Osteoblast (primary cell): ENCODE measurements around a stretch of chr10.

- CAGE, long polyA plus RNA, result no peak
- RRBS, result no CpG with 5 or more reads among the region's 6 CpGs
Observed at GRCh38 chr10:5696885-5697621, 12.4 kb downstream of the TASOR2 start.

- CAGE, long polyA plus RNA, result no peak
- RRBS, result no CpG with 5 or more reads among the region's 5 CpGs
Observed at GRCh38 chr10:5714715-5715351, 30.2 kb downstream of the TASOR2 start.

DNA sequence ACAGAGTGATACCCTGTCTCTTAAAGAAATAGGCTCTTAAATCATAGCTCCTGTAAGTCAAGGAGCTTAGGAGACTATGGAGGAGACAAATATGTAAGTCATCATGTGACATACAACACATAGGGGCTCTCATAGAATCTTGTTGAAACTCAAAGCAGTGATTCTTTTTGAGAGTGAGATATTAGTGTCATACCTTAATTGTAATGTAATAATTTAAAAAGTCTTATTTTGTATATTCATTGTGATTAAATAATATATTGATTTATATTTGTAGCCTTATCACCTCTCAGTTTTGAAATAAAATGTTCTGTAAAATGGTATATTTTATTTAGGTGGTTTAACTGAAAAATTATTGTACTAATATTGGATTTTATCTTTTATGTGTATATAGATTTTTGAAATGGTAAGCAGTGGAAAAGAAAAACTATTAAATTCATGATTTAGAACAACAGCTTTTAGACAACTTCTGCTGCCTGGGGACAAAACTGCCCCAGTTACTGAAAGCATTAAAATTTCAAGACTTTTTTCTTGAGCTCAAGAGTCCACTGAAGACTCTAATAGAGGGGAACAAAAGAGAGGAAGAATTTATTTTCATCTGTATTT is 41.2 kb downstream of the TASOR2 start:
- CAGE, long polyA plus RNA, result no peak

DNA sequence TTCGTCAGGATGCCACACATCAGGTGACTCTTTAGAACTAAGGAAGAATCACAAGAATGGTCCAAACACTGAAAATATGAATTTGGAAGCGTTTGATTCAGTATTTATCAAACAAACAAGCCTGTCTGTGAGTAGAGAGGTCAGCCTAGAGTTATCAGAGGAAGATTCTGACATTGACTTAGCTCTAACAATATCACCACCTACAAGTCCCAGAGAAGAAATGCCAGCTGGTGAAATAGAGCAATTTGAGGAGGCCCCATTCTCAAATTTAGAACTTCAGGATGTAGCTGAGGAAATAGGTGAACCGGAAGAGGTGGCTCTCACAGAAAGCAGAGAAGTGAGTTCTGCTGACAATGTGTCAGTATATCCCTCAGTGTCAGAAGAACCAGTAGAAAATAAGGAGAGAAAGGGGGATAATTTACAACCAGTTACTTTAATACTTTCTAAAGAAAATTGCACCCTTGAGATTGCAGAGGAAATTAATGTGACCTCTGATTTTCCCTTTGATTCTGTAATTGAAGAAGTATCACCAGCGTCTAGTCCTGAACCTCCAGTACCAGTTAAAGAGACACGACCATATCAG is 62.5 kb downstream of the TASOR2 start:
- CAGE, long polyA plus RNA, result no peak
- RRBS, result no CpG with 5 or more reads among the region's 5 CpGs

DNA sequence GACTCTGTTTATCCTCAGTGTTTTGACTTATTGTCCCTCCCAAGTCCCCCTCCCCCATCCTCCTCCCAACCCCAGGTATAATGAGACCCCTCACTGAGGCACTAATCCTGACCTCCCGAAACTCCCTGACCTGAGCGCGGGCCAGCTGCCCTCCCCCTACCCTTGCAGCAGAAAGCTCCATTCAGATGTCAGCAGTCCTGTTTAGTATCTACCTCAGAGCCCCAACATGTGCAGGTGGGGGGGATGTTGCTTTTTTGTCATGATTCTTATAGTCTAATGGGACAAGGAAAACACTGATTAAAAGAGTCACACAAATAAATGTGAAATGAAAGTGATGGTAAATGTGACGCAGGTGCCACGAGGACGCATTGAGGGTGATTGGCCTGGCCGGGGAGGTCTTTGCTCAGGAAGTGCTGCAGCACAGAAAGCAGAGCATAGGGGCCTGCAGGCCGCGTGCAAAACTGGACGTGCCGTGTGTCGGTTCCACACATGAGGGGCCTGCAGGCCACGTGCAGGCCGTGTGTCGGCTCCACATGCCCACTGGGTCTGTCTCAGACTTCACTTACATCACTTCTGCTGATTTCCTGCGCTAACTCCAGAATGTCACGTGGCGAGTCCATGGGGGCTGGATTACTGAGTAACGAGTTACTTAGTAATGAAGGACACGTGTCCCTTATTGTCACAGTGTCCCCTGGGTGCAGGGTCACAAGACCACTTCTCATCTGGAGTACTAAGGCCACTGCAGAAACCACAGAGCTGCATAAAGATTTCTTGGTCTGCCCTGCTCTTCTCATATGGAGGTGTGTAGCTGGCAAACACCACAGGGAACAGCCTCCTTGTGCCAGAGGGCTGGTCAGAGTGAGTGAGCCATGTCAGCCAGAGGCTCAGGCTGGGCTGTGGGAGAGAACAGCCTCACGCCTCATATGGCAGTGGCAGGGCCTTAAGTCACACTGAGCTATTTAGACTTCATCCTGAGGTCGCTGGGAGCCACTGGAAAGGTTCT is 61.0 kb downstream of the GDI2 start:
- CAGE, long polyA plus RNA, result no peak
- RRBS, result no CpG with 5 or more reads among the region's 22 CpGs

DNA sequence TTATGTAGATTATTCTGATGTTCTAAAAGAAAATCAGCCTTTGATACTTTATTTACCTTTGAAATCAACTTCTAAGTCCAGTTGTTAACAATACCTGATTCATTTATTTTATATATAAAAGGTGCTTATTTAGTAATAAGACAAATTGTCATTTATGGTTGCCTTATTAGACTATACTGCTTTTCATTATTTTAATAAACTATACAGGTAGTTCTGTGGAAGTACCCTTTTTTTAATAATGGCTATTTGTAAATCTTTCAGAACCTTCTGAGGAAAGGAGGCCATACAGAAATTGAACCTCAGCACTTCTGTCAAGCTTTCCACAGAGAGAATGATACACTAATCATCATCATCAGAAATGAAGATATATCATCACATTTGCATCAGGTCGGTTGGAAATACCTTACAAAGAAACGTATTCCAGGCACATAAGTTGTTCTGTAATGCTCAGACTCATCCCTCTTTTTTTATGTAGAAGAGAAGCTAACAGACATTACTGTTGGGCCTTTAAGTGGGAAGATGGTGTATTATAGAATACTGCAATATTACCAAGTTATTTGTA is 56.8 kb downstream of the GDI2 start:
- CAGE, long polyA plus RNA, result no peak
- RRBS, result no CpG with 5 or more reads among the region's 2 CpGs

- CAGE, long polyA plus RNA, result no peak
- RRBS, result no CpG with 5 or more reads among the region's 18 CpGs
Observed at GRCh38 chr10:5918062-5918735, 28.2 kb downstream of the FBH1 start.

GRCh38 chr10:6105829-6106488 is 17.1 kb downstream of the RBM17 start:
- CAGE, long polyA plus RNA, result no peak
- RRBS, result no CpG with 5 or more reads among the region's 4 CpGs

GRCh38 chr10:6108373-6108812 is 19.6 kb downstream of the RBM17 start:
- CAGE, long polyA plus RNA, result no peak
- RRBS, result no CpG with 5 or more reads among the region's 3 CpGs

DNA sequence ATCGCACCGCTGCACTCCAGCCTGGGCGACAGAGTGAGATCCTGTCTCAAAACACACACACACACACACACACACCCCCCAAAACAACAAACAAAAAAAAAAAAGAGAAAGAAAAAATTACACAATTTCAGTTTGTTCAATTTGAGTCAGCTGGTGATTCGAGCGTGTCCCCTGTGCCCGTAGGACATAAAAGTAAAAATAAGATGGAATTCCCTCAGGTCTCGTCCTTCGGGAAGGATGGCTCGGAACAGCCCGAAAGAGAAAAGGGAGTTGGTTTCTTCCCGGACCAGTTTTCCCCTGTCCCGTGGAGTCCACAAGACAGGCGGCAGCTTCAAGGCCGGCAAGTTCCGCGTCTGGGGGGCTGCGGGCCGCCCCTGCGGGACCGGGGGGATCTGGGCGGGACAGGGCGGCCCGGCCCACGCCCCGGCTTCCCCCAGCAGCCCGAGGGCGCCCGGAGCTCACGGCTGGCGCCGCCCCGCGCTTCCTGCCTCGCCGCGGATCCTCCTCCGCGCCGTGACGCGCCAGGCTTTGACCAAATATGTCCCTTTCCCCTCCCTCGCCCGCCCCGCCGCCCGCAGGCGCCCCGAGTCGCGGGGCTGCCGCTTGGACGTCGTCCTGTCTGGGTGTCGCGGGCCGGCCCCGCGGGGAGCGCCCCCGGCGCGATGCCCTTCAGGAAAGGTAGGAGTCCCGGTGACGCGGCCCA is 55.7 kb downstream of the RBM17 start:
- CAGE, long polyA plus RNA, result no peak
- RRBS, result 2% methylated on average over 13 of the region's 65 CpGs

GRCh38 chr10:6200468-6201406 is 2.0 kb upstream of the PFKFB3 start:
- CAGE, long polyA plus RNA, result no peak
- RRBS, result no CpG with 5 or more reads among the region's 53 CpGs

DNA sequence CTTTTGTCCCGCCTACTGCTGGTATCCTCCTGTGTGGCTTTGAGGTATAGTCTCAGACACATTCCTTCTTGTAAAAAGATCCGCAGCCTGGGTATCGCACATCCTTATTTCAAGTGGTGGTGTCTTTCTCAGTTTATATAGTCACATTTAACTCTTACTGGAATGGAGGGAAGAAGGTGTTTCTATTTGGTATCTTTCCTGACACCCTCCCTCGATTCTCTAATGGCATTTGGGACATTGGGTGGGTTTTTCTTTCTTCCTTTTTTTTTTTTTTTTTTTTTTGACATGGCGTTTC is 2.3 kb downstream of the PFKFB3 start:
- CAGE, long polyA plus RNA, result no peak
- RRBS, result no CpG with 5 or more reads among the region's 5 CpGs

DNA sequence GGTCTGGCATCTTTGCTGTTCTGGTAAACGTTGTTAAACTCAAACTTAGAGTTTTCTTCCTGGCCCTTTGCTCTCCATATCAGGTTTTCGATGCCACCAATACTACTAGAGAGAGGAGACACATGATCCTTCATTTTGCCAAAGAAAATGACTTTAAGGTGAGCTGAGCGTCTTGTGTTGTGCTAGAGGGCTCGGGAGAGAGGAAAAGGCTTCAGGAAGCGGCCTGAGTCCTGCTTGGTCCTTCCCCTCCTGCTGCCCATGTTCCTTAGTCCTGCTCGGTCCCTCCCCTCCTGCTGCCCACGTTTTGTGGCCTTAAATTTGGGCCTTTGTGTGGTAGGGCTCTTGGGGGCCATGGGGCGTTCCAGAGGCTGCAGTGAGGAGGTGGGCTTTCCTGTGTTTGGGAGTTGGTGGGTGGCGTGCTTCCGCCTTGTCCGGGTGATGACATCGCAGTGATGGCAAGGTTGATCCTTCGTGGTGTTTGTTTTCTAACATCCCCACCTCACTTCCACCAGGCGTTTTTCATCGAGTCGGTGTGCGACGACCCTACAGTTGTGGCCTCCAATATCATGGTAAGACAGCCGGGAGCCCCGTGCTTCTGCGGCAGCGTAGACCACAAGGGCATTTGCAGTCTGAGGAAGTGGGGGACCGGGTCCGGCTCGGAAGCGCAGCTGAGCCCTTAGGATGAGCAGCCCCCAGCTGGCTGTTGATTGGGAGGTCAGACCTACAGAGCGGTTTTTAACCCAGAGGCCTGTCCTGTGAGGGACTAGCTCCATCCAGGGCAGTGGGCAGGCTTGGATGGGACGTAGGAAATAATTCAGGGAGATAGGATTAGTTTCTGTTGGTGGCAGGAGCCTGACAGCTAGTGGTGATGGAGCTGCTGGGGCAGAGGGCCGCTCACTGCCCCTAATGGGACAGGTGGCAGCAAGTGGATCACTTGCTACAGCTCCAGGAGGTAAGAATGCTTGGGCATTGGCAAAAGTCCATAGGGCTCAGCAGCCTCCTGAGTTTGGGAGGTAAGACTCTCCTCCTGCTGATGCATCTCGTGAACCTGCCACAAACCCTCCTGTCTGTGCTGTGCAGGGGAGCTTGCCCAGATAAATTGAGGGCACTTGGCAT is 14.2 kb downstream of the PFKFB3 start:
- CAGE, long polyA plus RNA, result no peak
- RRBS, result 96% methylated on average over 5 of the region's 30 CpGs

DNA sequence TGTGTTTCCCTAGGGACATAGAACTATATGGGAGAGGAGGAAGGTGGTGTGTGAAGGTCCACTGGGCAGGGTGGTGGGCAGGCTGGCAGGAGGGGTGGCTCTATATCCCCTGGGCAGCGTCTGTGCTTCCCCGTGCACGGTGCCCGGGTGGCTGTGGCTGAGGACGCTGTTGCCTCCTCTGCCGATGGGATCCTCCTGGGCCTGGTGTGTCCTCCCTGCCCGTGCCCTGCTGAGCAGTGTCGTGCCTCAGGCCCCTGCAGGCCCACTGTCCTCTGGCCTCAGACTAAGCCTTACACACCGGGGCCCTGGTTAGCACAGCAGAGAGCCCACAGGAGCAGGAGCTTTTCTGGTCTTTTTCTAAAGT is 19.2 kb downstream of the PFKFB3 start:
- CAGE, long polyA plus RNA, result no peak
- RRBS, result 88% methylated on average over 3 of the region's 9 CpGs

DNA sequence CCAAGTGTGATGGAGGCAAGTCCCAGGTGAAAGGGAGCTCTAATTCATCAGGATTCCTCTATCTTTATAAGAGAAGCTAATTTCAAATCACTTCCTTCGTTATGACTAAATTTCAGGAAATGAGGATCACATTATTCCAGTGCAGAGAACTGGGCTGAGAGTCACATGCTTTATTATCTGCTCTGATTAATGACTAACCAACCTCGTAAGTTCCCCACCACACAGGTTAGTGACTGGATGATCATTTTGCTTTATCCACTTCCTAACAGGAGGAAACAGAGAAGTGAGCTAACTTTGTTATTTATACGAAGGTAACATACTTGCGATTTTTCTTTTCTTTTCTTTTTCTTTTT is 99.0 kb downstream of the PFKFB3 start:
- CAGE, long polyA plus RNA, result no peak
- RRBS, result no CpG with 5 or more reads among the region's 4 CpGs

DNA sequence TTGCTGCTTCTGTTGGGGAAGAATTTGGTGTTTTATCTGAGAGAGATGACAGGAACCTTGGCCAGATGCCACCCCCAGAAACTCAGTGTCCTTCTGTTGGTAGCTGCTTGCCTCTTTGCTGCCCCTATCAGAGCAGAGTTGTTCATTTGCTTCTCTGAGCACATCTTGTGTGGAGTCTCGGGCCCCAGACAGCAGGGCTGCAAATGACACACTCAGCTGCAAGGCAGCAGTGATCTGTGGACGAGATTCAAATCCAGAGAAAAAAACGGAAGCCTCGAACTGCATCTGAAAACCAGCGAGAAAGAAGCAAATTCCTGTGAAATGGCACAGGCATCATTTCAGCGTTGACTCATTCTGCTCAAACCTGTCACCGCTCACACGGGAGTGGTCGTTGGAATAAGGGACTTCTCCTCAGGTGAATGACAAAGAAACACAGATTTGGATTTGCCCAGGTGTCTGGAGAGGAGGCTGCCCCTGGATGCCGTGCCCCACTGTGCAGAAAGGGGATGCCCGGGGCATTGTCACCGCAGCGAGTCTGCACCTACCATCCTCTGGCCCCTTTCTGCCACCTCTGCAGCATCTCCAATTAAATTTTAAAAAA is 144.7 kb downstream of the PFKFB3 start:
- CAGE, long polyA plus RNA, result no peak
- RRBS, result no CpG with 5 or more reads among the region's 13 CpGs

- CAGE, long polyA plus RNA, result no peak
- RRBS, result no CpG with 5 or more reads among the region's 2 CpGs
Observed at GRCh38 chr10:6399271-6399612, 180.8 kb downstream of the PRKCQ start.

DNA sequence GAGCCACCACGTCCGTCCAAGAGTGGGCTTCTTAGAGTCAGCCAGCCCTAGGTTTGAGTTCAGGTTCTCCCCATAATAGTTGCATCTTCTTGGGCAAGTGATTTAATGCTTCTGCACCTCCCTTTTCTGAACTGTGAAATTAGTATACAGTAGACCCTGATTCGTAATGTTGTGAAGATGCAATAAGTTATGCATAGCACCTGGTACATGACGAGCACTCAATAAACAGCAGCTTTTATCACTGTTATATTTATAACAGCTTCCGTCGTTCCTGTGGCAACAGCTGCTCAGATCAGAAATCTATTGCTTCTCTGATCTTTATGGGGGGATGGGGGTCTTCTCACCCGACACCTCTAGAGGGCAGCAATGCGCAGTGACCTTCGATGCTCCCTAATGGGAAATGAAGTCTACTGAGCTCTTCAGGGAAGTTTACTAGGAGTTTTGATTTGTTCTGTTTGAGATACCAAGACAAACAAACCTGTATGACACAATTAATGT is 289.7 kb downstream of the SFMBT2 start:
- CAGE, long polyA plus RNA, result no peak
- RRBS, result no CpG with 5 or more reads among the region's 9 CpGs

DNA sequence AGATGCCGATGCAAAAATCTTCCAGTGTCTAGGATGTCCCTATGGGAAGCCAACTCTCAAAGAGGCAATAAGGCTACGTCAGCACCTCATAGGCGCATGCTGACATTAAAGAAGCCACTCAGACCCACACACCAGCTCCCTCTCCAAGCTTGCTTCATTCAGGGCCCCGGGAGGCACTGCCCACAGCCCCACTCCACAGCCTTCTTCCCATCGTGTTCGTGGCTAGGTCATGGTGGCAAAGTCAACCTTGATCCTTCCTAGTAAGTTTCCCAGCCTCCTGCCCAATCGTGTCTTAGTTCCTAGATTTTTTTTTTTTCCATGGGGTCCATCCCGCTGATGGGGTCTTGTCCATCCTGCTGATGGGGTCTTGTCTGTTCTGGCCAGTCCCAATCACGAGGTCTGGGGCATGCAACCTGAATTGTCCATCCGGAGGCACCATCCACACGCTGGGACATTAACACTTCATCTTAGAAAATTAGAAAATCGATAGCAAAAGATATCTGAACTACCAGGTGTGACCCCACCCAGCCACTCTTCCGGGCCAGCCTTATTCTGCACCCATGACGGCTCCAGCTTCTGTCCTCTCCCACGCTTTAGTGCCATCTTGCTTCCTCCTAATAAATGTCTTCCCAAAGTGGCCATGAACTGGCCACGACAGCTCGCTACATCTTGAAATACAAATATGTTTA is 60.8 kb downstream of the SFMBT2 start:
- CAGE, long polyA plus RNA, result no peak
- RRBS, result 68% methylated on average over 3 of the region's 17 CpGs

- CAGE, long polyA plus RNA, result no peak
- RRBS, result 52% methylated on average over 7 of the region's 14 CpGs
Observed at GRCh38 chr10:7397590-7398139, 13.2 kb downstream of the SFMBT2 start.